Skin of body (tissue), 2 donors: ENCODE measurements around the gene CYB5B.

GRCh38 chr16:68356380-68356887 lies 45.6 kb downstream of the PRMT7 start:
- RAMPAGE, long total RNA, result no peak

DNA sequence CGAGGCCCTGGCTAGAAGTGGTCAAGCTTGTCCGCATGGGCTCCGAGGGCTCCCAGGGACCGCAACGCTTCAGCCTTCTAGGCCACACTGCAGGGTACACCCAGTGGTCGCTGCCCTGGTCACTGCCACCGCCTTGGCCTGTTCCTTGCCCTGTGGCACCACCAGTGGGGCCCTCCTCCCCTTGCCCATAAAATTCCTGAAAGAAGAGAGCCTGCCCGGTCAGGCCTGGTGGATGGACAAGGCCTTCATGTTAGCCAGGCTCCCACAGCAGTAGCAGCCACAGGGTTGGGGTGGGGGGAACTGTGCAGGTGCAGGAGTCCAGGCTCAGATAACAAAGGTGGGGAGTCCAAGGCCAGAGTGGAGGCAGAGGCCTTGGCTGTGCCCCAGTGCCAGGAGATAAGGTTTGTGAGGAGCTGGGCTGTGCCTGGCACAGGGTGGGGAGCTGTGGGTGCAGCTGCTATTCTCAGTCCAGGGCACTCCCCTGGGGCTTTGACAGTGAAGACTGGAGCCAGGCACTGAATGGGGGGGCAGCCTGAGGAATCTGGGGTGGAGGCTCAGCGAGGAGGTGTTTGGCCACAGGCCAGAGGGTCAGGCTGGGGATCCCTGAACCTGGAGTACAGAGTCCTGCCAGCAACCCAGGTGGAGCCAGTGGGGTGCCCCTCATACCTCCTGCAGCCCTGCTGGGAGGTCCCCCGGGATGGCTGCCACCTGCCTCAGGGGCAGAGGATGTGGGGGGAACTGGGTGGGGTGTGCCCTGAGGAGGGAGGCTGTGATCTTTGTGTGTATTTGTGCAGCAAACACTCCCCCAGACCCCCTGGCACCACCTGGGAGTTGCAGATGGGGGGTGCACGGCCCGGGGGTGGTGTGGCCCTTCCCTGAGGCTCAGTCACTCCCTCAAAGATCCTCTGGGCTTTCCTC lies 44.2 kb upstream of the SMPD3 start:
- RAMPAGE, long total RNA, result no peak

- RAMPAGE, long total RNA, result no peak
These were observed 29.0 kb upstream of the ZFP90 start for GRCh38 chr16:68509953-68510597.

DNA sequence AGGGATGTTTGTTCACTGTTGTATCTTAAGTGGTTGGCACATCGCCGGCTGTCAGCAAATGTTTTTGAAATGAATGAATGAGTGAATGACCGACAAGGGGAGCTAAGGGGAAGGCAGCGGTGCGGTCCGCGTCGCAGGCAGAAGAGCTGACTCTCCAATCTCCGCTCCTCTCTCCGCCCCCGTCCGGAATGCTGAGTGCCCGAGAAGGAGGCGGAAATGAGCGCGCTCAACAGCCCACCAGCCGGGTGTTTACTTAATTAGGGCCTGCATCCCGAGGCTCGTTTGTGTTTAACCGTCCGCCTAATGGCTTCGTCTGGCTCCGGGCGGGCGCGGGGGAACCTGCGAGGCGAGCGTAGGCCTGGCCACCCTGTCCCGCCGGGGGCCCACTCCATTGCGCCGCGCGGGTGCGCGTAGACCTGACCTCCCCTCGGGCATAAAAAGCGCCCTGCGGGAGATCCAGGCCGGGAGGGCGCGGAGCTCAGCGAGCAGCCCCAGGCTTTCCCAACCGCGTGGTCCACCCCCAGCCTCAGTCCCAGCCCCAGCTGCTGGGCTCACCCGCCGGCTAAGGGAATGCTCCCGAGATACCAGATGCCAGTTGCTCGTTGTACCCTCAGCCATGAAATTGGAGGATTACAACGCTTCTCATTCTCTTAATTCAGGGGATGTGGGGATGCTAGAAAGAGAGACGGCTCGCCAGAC lies 2.5 kb upstream of the CDH3 start:
- RAMPAGE, long total RNA, result no peak

DNA sequence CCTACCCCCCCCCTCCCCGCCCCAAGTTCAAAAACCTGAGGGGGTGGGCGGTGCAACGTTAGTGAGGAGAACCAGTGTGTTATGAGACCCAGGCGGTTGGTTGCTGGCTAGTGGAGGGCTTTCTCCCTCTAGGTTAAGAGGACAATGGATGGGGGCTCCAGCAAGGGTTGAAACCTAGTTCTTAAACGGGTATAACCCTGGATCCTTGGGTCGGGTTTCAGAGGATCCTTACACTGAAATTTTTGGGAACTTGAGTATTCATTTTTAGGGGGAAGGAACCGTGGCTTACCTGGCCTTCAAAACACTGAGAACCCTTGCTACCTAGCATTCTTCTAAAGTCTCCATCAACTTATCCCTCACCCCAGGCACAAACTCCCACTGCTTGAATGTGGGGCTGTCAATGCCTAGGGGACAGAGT lies 1.4 kb downstream of the CDH3 start:
- RAMPAGE, long total RNA, result no peak

DNA sequence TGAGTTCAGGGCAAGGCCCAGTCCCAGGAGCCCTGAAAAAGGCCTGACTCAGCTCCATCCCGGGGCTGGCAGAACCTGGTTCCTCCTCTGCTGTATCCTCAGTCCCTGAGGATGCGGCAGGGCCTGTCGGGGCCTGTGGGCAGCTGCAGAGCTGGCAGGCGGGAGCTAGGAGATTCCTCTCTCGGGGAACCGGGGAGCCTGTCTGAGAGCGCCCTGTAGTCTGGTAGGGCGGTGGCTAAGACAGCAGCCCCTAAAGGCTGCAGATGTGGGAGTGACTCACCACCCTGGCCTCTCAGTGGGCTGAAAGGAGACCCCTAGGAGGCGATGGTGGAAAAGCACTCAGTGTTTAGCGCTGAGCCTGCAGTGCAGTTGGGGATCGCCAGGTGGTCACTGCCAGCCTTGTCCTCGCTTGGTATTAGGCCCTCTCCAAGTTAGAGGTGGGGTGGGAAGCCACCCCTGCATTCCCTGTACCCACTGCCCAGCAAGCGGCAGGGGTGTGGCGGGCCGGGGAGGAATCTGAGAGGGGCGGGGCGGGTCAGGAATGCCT lies 29.7 kb upstream of the CDH1 start:
- RAMPAGE, long total RNA, result no peak

DNA sequence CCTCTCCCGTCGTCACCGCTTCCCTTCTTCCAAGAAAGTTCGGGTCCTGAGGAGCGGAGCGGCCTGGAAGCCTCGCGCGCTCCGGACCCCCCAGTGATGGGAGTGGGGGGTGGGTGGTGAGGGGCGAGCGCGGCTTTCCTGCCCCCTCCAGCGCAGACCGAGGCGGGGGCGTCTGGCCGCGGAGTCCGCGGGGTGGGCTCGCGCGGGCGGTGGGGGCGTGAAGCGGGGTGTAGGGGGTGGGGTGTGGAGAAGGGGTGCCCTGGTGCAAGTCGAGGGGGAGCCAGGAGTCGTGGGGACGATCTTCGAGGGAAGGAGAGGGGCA lies 405 bp downstream of the CDH1 start:
- RAMPAGE, long total RNA, result no peak

DNA sequence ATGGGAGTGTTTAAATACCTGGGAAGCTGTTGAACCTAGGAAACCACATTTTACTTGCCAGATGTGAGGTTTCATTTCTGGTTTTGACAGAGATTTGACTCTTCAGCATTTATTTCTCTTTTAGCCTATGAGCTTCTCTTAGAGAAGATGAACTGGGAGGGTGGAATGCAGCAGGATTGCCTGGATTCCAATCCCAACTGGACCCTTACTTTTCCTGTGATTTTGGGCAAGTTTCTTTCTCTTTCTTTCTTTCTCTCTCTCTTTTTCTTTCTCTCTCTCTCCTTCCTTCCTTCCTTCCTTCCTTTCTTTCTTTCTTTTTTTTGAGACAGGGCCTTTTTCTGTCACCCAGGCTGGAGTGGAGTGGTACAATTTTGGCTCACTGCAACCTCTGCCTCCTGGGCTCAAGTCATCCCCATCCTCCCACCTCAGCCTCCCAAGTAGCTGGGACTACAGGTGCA lies 20.4 kb downstream of the CDH1 start:
- RAMPAGE, long total RNA, result no peak

DNA sequence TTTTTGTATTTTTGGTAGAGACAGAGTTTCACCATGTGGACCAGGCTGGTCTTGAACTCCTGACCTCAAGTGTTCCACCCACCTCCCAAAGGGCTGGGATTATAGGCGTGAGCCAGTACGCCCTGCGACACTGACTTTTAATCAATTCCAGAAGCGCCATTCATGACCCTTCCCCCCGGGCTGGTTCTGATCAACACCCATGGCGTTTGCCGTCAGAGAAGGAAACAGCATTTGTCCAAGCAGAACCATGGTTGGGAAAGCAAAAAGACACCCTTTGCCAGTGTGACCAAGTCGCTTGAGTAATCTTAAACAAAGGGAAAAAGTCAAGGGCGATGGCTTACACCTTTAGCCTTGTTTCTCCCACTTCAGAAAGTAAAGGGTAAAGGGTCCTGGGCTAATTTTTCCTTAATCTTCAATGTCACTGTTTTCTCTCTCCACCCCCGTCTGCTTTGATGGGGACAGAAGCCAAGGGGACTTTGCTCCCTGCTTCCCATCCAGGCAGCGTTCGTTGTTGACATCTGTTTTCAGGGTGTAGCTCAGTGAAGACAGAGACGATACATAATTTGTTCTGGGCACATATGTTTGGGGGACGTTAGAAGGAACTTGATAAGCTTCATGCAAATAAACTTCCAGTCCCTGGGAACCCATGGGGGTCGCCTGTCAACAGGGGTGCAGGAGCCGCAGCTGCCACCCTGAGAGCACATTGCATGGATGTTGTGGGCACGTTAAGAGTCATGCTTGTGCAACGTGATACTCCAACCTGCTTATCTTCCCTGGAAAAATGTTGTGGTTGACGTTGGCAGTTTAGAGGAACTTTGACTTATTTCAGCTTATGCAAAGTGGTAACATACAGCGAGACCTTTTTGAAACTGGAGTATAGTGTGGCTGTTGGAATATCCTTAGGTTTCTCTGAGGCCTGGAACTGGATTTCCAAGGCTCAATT lies 50.7 kb upstream of the TANGO6 start:
- RAMPAGE, long total RNA, result no peak

DNA sequence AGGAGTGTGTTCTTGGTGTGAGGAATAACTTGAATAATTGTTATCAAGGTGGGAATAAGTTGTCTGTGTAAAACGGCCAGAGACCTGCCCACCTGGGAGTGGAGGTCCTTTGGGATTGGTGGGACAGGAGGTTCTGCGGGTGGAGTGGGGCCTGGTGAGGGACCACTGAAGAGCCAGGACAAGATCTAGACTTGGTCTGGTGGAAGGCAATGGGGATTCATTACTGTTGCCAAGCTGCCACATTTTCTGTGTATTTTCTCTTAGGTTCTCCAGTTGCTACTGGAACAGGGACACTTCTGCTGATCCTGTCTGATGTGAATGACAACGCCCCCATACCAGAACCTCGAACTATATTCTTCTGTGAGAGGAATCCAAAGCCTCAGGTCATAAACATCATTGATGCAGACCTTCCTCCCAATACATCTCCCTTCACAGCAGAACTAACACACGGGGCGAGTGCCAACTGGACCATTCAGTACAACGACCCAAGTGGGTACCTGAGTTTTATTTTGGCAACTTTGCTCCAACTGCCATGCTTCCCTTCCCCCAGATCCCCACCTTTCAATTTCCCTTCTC lies 21.5 kb upstream of the TANGO6 start:
- RAMPAGE, long total RNA, result no peak

DNA sequence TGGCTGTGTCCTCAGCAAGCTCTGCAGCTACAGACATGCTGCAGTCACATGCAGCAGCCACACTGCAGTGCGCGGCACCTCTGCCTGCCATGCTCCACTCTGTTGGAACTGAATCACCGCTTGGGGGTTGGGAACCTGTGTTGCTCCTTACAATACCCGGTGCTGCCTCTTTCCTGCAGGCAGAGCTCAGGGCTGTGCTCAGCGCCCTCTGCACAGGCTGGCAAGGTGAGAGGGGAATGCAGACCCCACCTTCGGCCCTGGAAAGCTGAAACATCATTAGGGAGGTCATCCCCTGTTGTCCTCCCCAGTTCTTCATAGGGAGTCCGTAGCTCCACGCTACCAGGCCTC lies 16.0 kb upstream of the HAS3 start:
- RAMPAGE, long total RNA, result no peak

DNA sequence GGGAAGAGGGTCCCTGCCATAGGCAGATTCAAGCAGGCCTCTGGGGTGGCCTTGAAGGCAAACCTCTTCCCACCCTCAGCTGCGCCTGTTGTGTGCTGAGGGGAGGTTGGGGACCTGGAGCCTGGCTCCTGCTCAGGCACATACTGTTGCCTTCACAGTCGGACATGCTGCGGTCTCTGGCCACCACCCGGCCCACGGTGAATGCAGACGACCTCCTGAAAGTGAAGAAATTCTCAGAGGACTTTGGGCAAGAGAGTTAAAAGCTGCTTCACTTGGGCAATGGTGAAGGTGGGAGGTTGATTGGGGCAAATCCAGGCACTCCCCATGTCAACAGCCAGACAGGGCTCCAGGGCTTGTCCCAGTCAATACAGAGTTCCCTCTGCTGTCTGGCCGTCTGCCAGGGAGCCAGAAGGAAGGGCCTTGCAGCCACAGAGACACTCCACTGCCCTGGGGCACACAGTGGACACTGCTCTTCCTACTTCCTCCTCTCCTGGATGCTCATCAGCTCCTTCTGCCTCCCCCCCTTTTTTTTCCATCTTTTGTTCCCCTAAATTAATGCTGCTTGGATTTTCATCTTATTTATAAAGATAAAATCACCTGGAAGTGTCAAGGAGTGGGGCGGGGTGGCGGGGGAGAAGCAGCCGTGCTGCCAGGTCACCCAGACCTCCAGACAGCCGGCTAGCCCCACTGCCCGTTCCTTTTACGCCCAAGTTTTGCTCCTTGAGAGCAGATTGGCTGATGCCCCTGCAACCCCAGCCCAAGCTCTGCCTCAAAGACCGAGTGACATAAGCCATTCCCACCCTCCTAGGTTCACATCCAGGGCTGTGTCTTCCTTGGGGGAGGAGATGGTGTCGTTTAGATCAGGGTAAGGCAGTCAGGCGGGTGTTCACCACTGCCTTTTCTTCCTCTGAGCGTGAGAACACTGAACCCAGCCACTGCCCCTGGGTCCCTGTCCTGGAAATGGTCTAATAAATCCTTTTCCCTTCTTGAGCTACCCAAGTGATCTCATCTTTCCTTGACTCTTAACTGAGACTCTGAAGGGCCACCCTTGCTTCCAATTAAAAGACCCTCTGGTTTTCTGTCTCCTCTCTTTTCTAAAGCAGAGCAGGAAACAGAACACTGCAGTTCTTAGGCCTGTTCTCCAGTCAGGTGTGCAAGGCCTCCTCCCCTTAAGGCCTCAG lies 5.9 kb downstream of the PDF start:
- RAMPAGE, long total RNA, result no peak

GRCh38 chr16:69424002-69425122 lies at the start of gene CYB5B:
CYB5B (plus strand) TSS chr16:69424619.
- RAMPAGE, long total RNA, result no peak

GRCh38 chr16:69514276-69514690 lies 51.5 kb upstream of the NFAT5 start:
- RAMPAGE, long total RNA, result no peak

GRCh38 chr16:69529400-69530089 lies 36.2 kb upstream of the NFAT5 start:
- RAMPAGE, long total RNA, result no peak

DNA sequence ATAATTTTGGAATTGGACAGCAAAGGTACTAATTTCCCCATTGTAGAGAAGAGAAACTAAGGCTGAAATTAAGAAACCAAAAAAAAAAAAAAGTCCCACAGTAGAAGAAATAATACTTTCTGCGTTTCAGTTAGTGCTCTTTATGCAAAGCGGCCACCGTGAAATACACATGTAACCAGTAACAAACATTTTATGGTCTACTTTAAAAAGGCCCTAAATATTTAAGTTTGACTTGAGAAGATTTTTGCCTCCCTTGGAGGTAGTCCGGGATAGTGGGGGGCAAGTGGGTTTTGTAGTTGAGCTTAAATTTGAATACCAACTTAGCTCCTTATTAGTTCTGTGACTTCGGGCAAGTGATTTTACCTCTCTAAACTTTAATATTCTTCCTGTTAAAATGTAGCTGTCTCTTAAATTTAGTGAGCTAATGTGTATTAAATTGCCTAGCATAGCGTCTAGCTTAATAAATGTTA lies 3.5 kb downstream of the NFAT5 start:
- RAMPAGE, long total RNA, result no peak

DNA sequence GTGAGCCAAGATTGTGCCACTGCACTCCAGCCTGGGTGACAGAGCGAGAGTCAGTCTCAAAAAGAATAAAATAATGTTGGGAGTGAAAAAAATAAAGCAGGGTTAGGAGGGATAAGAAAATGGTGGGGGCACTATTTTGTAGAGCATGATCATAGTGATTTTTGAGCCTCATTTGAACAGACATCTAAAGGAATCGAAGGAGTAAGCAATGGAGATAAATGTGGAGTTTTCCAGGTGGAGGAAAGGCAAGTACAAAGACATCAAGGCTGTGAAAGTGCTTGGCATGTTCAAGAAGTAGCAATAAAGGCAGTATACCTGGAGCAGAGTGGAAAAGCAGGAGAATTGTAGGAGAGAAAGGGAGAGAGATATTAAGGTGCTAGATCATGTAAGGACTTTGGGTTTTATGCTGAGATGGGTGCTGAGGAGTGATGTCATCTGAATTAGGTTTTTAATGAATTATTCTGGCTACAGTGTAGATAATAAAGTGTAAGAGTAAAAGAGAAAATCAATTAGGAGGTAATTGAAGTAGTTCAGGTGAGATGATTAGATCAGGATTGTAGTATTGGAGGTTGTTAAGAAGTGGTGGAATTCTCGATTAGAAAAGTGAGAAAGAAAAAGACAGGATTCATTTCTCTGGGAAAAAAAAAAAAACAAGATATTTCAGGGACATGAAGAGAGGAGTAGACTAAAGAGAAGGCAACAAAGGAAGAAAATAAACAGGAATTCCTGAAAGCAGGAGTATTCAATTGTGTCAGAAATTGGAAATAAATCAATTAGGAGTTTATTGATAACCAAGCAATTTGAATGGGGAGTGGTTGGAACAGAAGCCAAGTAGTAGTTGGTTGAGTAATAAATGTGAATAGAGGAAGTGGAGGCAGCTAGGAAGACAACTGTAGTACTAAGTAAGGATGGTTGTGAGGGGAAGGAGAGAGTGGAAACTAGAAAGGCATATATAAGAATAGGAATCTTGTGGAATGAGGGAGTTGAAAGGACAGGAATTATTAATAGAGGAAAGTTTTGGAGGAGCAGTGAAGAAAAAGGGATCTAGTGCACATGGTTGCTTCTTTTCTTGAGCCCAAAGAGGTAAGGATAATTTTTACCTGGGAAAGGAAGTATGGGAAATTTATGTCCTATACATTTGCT lies 34.1 kb downstream of the NFAT5 start:
- RAMPAGE, long total RNA, result no peak

DNA sequence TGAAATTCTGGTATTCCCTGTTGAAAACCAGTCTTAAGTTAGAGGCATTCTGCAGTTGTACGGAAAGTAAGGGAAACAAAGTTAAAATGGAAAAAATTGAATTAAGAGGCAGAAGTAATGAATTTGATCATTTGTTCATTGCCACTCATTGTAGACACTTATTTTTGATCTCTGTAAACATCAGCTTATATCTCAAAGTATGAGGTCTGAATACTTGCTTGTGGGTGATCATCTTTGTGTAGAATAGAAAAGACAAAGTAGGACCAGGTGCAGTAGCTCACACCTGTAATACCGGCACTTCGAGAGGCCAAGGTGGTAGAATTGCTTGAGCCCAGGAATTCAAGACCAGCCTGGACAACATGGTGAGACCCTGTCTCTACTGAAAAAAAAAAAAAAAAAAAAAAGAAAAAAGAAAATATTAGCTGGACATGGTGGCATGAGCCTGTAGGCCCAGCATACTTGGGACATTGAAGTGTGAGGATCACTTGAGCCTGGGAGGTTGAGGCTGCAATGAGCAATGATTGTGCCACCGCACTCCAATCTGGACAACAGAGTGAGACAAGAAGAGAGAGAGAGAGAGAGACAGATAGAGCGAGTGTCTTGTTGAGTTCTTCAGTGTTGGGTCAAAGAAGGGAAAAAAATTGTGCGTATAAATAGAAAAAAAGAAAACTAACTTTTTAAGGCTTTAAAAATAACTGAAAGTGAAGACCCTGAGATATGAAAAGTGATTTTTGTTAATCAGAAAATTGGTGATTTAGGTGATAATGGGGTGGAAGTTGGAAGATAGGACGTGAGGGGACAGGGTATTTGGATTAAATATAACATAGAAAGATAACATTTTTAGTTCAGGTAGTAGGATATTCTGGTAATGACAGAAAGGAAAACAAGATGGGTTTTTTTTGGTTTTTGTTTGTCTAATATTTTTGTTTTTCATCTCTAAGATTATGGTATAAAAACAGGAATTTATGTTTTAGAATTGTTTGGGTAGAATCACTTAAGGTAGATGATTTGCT lies 44.0 kb downstream of the NFAT5 start:
- RAMPAGE, long total RNA, result no peak

GRCh38 chr16:69613340-69613851 lies 47.6 kb downstream of the NFAT5 start:
- RAMPAGE, long total RNA, result no peak

DNA sequence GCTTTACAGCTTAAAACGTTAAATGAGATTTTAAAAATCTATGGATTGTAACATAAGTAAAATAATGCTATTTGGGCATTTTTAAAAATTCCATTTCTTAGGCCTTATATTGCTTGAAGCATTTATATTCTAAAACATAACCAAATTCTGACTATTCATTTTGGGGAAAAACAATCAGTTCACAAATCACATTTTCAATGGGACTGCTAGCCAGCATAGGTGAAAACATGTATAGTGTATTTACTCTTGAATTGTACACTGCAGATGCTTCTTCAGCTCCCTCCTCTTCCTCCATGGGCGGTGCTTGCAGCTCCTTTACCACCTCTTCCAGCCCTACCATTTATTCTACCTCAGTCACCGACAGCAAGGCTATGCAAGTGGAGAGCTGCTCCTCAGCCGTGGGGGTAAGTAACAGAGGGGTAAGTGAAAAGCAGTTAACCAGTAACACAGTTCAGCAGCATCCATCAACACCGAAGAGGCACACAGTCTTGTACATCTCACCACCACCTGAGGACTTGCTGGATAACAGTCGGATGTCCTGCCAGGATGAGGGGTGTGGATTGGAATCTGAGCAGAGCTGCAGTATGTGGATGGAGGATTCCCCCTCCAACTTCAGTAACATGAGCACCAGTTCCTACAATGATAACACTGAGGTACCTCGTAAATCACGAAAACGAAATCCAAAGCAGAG lies 79.5 kb downstream of the NQO1 start:
- RAMPAGE, long total RNA, result no peak